Esophagus squamous epithelium (tissue), 4 donors: ENCODE data around the gene SPRY1.

GRCh38 chr4:121784712-121785337 lies 16.3 kb upstream of the EXOSC9 start:
- PRO-cap, result no peak
- RAMPAGE, long total RNA, 4 experiments, result no peak in any of the 4 experiments

GRCh38 chr4:121819094-121820062 lies 4.3 kb downstream of the CCNA2 start:
- PRO-cap, result no peak
- RAMPAGE, long total RNA, 4 experiments, result no peak in any of the 4 experiments

DNA sequence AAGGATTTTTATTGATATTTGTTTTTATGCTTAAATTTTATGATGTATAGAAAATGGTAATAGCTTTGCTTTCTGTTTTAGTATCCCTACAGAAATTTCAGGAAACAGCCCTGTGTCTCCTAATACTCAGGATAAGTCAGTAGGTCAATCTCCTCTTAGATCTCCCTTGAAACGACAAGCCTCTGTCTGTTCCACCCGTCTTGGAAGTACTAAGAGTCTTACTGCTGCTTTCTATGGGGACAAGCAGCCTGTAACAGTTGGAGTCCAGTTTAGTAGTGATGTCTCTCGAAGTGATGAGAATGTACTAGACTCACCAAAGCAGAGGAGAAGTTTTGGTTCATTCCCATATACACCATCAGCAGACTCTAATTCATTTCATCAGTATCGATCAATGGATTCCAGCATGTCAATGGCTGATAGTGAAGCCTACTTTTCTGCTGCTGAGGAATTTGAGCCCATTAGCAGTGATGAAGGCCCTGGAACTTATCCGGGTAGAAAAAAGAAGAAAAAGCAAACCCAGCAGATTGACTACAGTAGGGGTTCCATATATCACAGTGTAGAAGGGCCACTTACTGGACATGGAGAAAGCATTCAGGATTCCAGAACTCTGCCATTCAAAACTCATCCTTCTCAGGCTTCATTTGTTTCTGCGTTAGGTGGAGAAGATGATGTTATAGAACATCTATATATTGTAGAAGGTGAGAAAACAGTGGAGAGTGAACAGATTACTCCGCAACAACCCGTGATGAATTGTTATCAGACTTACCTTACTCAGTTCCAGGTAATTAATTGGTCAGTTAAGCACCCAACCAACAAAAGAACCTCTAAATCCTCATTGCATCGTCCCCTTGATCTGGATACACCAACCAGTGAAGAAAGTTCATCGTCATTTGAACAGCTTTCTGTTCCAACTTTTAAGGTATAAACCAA lies 87.6 kb downstream of the BLTP1 start:
- PRO-cap, result no peak
- RAMPAGE, long total RNA, 4 experiments, result no peak in any of the 4 experiments

DNA sequence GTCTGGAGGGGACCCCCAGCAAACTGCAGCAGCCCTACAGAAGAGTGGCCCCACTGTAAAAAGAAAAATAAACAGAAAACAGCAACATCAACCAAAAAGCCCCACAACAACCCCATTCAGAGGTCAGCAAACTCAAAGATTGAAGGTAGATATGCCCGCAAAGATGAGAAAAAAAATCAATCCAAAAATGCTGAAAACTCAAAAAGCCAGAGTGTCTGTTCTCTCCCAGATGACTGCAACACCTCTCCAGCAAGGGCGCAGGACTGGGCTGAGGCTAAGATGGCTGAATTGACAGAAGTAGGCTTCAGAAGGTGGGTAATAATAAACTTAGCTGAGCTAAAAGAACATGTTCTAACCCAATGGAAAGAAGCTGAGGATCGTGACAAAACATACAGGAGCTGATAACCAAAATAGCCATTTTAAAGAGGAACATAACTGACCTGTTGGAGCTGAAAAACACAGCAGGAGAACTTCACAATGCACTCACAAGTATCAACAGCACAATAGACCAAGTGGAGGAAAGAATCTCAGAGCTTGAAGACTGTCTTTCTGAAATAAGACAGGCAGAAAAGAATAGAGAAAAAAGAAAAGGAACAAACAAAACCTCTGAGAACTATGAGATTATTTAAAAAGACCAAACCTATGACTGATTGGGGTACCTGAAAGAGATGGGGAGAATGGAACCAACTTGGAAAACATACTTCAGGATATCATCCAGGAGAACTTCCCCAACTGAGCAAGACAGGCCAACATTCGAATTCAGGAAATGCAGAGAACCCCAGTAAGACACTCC lies 84.1 kb upstream of the ADAD1 start:
- PRO-cap, result no peak
- RAMPAGE, long total RNA, 4 experiments, result no peak in any of the 4 experiments

GRCh38 chr4:122673230-122673723 lies 52.4 kb upstream of the IL21 start:
- PRO-cap, result no peak
- RAMPAGE, long total RNA, 4 experiments, result no peak in any of the 4 experiments

GRCh38 chr4:122944902-122945584 lies 22.2 kb downstream of the SPATA5 start:
- PRO-cap, result no peak
- RAMPAGE, long total RNA, 4 experiments, result no peak in any of the 4 experiments

DNA sequence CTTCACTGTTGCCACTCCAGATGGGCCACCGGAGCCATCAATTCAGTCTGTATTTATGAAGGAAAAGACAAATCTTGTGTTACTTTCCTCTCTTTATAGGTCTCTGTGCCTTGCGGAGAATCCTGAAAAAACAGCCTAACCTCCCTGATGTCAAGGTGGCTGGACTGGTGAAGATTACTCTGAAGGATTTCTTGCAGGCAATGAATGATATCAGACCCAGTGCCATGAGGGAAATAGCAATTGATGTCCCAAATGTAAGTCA lies 56.2 kb downstream of the SPATA5 start:
- PRO-cap, result no peak
- RAMPAGE, long total RNA, 4 experiments, result no peak in any of the 4 experiments

DNA sequence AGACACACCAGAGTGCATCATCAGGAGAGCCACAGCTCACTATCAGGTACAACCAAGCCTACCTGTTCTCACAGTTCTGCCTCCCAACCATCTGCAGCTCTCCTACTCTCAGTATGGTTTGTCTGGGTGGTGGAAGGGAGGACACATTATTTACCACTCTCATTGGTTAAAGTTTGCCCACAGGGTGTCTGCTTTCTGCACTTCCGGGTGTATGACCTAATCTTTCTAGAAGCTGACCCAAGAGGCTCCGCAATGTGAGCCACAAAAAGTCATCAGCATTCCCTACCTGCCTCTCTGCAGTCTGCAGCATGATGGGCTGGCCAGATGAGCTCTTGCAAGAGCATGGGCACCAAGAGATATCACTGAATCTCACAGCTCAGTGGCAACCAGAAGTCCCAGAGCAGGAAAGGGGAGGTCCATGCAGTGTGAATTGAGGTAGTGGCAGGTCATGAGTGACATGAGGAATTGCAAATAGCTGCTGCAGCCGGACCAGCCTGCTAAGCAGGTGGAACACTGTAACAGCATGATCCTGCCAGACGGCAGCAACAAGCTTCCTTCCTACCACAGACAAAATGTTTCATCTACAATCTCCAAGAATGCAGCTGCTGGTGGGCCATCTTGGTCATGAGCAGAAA lies 36.8 kb upstream of the SPRY1 start:
- PRO-cap, result no peak
- RAMPAGE, long total RNA, 4 experiments, result no peak in any of the 4 experiments

GRCh38 chr4:123396420-123397129 lies at the start of gene SPRY1:
Gene SPRY1 (plus strand): TSS chr4:123396795.
- PRO-cap, result bidirectional peak, plus-strand start at chr4:123396795, minus-strand start at chr4:123396656
- RAMPAGE, long total RNA, 4 experiments, result start-site peak on the plus strand in 3 of 4 experiments, at chr4:123396779-123396836 at its widest, 34 to 88 reads per replicate

DNA sequence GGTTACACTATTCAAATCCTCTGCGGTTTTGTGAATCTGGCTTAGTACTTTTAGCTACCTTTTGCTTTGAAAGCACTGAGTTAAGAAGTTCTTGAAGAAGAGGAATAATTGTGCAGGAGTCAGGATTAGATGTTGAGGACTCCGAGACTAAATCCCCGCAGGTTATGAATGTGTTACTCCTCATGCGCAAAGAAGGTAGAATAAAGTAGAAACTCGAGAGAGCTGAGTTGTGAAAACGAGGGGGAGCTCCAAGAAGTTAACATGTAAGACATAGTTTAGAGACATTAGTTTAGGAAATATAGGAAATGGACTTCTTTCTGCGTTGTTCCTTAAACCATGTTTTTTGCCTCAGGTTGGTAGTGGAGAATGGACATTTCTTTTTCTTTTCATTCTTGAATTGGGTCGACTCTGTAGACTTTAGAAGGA lies 3.4 kb downstream of the SPRY1 start:
- PRO-cap, result no peak
- RAMPAGE, long total RNA, 4 experiments, result no peak in any of the 4 experiments

GRCh38 chr4:123506309-123506730 lies 109.7 kb downstream of the SPRY1 start:
- PRO-cap, result no peak
- RAMPAGE, long total RNA, 4 experiments, result no peak in any of the 4 experiments

- PRO-cap, result unidirectional peak, plus-strand start at chr4:123566615
- RAMPAGE, long total RNA, 4 experiments, result no peak in any of the 4 experiments
Measured at GRCh38 chr4:123566514-123566894, 169.9 kb downstream of the SPRY1 start.

- PRO-cap, result no peak
- RAMPAGE, long total RNA, 4 experiments, result no peak in any of the 4 experiments
Measured at GRCh38 chr4:123659414-123659783, 262.8 kb downstream of the SPRY1 start.

DNA sequence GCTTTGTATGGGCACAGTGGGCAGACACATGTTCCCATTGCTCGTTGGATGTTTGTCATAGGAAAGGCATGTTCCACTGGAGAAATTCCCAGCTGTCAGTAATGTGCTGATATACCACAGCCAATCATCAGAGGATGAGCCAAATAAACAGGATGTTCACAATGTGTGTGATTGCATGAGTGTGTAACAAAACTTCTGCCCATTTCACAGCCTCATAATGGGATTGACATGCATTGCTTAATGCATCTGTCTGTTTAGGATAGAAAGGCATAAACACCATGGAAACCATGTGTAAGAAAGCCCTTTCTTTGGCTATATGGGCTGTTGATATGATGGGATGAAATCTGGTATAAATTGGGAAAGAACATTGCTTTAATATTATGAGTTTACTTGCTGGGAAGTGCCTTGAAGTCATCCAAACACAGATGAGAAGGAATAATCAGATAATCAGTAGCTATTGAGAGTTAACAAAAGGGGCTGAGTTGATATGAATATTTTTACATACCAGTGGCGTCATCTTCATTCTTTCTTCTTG lies 436.2 kb downstream of the SPRY1 start:
- PRO-cap, result no peak
- RAMPAGE, long total RNA, 4 experiments, result no peak in any of the 4 experiments

- PRO-cap, result no peak
- RAMPAGE, long total RNA, 4 experiments, result no peak in any of the 4 experiments
Measured at GRCh38 chr4:125676605-125677073, 361.9 kb downstream of the FAT4 start.

- PRO-cap, result no peak
- RAMPAGE, long total RNA, 4 experiments, result no peak in any of the 4 experiments
Measured at GRCh38 chr4:126779147-126780492, 853.1 kb upstream of the INTU start.

DNA sequence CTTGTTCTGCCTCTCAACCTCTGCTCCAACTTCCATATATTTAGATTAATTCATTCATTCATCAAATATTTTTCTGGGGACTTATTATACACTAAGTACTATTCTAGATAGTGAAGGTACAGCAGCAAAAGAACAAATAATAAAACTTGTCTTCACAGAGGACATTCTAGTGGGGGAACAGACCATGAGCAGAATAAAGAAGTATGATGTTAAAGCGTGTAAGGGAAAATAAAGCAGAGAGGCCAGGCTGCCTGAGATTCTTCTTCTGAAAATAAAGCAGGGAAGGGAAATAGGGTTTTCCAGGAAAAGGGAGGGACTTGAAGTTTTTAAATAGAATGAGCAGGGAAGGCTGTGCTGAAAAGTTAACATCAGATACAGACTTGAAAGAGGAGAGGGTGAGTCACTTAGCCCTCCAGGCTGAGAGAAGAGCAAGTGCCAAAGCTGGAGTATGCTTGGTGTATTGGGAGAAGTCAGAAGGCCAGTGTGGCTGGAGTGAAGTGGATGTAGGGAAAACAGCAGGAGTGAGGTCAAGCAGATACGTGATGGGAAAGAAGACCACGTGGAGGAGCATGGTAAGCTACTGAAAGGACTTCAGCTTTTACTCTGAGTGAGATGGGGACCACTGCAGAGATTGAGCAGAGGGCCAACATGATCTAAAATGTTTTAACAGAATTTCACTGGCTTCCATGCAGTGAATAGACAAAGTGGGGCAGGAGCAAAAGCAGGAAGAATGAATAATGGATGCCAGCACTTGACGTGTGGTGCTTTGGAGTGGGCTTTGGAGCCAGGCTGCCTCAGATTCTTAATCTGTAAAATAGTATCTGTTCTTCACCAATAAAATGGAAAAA lies 9.9 kb upstream of the PLK4 start:
- PRO-cap, result no peak
- RAMPAGE, long total RNA, 4 experiments, result no peak in any of the 4 experiments

- PRO-cap, result bidirectional peak, plus-strand start at chr4:128468696, minus-strand start at chr4:128468552
- RAMPAGE, long total RNA, 4 experiments, result no peak in any of the 4 experiments
Measured at GRCh38 chr4:128468448-128468999, 180.9 kb upstream of the PGRMC2 start.

GRCh38 chr4:128553783-128554291 lies 255.7 kb upstream of the JADE1 start:
- PRO-cap, result no peak
- RAMPAGE, long total RNA, 4 experiments, result no peak in any of the 4 experiments

DNA sequence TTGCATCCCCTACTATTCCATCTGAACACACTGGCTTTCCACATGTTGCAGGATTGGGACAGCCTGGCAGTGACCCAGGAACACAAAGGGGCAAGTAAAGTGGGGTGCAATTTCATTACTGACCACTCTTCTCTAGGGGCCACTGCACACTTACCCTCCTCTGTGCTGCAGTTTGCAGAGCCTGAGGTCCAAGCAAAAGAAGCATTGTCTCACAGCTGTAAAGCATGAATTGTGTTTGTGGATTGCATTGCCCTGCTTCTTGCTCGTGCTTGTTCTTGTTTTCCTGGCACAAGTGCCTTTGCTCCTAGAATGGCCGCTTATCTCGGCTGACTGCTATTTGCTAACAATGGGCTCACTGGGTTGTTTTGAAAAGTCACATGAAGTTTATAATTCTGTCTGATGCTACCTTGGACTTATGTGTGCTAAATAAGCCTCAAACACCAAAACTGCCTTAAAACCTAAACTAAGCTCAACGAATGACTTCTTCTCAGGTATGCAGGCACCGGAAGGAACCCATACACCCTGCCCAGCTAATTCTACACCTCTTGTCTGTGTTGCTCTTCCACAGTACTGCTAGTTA lies 209.0 kb upstream of the JADE1 start:
- PRO-cap, result no peak
- RAMPAGE, long total RNA, 4 experiments, result no peak in any of the 4 experiments